Colic lymph node (tissue), 1 donor: Measurements from ENCODE around the gene HDGFL2.

- PRO-cap, result no peak
These were observed 2.6 kb upstream of the EEF2 start for GRCh38 chr19:3987727-3988370.

- PRO-cap, result no peak
These were observed 4.6 kb downstream of the PIAS4 start for GRCh38 chr19:4012032-4012738.

- PRO-cap, result no peak
These were observed 12.9 kb downstream of the PIAS4 start for GRCh38 chr19:4020408-4020778.

DNA sequence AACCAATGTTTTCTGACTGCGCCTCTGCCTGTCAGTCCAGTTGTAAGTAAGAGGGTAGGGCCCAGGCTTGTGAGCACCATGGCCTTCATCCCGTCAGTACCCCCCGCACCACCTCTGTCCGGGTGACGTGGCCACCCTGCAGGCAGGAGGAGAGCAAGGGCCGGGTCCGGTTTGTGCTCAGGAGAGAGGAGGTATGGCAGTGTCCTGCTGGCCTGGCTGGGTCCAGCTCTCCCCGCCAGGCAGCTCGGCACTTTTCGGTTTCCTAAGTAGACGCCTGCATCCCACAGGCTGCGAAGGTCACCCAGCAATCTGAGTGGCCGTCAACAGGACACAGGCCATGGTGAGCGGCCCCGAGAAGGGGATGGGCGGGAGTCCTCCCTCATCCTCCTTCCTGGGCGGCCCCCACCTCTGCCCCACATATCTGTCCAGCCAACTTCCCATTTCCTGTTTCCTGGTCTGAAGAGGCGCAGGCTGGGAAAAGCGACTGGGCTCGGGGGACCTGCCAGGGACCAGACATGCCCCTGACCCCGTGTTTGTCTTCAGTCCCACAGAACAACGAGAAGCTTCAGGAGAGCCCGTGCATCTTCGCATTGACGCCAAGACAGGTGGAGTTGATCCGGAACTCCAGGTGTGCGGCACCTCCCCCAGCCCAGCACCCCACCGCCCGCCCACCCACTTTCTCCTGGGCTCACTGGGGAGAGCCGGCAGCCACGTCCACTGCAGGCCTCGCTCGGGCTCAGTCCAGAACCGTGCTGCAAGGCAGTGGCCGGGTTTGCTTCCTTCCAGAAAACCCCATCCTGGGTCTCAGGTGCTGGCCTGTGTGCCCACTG, 16.2 kb downstream of the PIAS4 start:
- PRO-cap, result no peak

- PRO-cap, result no peak
These were observed 27.8 kb downstream of the PIAS4 start for GRCh38 chr19:4034909-4036173.

DNA sequence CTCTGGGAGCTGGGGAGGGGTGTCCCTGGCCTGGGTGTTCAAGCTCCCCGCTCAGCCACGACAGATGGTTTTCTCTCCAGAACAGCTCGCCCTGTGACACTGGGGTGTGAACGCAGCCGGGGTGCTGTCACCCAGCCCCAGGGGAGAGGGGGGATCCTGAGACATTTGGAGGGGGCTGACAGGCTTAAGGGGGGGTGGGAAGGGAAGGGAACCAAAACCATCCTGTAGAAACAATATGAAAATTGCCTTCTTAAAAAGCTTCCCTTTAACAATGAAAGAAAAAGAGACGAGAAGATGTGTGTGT, 21.4 kb downstream of the ZBTB7A start:
- PRO-cap, result no peak

DNA sequence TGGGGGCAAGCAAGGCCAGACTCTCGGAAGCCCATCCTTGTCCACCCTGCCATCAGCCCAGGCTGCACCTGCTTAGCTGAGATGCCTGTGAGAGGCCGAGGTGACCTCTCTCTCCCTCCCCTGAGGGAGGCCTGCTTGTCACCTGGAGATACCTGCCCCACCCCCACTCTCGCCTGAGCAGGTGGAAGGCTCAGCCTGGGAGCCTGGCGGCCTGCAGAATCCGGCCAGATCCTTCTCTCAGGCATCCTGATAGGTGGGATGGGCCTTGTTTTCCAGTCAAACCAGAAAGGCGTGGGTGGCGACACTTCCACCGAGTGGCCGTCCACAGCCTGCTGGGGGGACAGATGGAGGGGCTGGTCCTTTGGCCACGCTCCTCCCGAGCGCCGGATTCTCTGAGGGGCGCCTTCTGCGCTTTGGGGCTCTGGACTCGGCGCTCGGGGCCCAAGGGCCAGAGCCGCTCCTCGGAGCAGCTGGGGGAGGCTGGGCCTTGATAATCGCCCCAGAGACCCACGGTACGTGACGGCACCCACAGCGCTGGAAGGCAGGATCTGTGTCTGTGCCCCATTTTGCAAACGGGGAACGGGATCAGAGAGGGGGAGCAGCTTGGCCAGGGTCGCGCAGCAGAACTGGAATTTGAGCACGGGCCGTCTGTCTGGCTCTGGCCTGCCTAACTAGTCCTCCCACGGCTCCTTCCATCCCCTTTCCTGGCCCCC, 4.6 kb downstream of the ZBTB7A start:
- PRO-cap, result unidirectional peak, plus-strand start at position 34 of the sequence

- PRO-cap, result no peak
These were observed 28.4 kb upstream of the ZBTB7A start for GRCh38 chr19:4095009-4095674.

GRCh38 chr19:4096073-4096442, 27.9 kb downstream of the MAP2K2 start:
- PRO-cap, result no peak

GRCh38 chr19:4110320-4110968, 13.5 kb downstream of the MAP2K2 start:
- PRO-cap, result no peak

DNA sequence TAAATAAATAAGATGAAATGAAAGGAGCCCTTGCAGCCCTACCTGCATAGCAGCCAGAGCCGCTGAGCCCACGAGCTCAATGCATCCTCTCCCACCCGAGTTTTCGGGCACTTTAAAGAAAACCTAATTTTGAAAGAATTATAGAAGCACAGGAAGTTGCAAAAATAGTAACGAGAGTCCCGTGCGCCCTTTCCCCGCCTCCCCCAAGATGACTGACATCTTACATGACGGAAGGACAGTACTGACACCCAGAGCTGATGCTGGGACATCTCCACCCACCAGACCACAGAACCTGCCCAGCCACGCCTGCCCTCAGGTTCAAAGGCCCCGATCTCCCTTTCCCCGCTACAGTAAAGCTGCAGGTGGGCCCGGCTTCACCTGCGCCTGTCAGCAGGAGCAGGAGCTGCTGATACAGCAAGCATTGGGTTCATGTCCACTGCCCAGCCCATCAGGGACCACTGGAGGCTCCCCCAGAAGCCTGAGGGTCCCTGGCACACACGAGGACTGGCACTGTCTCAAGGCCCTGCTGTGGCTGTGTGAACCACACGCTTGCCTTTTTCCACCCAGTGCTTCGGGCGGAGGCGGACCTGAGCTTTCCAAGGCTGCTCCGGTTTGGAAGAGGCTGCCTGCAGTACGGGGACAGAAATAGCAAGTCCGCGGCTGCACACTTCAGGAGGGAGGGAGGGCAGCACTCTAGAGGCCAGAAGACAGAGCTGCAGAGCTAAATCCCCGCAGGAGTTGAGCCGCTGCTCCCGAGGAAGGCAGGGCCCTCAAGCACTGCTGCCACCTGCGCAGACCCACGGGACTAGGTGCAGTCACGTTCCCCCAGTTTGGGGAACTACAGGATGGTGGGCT, 8.7 kb downstream of the MAP2K2 start:
- PRO-cap, result bidirectional peak, plus-strand start at position 288 of the sequence, minus-strand start at position 114 of the sequence

DNA sequence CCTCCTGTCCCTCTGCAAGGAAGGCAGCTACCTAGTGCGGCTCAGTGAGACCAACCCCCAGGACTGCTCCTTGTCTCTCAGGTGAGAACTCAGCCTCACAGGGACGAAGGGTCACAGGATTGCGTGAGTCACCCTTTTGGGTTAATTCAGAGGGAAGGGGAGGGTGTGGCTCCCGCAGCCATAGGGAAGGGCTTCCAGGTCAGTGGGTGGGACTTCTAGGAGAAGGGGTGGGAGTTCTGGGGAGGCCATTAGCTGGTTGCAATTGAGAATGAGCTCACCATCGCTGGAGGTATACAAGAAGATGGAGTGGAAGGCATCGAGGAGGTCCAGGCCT, 9.2 kb downstream of the SHD start:
- PRO-cap, result no peak

- PRO-cap, result no peak
These were observed 10.3 kb downstream of the SH3GL1 start for GRCh38 chr19:4389983-4390441.

DNA sequence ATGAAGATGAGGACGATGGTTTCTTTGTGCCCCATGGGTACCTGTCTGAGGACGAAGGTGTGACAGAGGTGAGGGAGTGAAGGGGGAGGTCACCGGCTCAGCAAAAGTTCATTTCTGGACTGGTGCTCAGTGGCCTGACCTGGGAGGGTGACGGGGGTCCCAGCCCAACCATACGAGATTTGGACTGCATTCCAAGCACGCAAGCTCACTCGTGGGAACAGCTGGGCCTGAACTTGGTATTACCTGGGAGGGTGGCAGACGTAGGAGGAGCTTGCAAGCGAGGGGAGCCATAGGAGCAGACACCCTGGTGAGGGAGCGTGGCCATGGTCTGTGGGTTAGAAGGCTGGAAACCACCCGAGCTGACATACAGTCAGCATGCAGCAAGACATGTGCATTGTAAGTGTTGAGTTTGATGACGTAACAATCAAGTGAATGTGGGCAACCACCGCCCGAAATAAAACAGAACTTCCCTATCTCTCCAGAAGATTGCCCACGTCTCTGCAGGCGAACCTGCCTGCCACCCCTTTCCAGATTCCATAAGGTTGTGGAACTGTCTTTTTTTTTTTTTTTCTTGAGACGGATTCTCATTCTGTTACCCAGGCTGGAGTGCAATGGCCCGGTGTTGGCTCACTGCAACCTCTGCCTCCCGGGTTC, 26.9 kb downstream of the UBXN6 start:
- PRO-cap, result no peak

DNA sequence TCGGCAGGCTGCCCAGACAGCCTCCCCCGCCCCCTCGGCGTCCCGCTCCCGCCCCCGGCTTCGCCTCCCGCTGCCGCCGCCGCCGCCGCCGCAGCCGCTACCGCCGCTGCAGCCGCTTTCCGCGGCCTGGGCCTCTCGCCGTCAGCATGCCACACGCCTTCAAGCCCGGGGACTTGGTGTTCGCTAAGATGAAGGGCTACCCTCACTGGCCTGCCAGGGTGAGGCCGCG, at the start of gene HDGFL2:
Gene HDGFL2 (plus strand): TSS at position 93 of the 229 bp plus-strand sequence.
- PRO-cap, result unidirectional peak, plus-strand start at position 40 of the sequence; unidirectional peak, plus-strand start at position 63 of the sequence

GRCh38 chr19:4502343-4502836, 15.9 kb downstream of the PLIN4 start:
- PRO-cap, result no peak

GRCh38 chr19:4640592-4641581, 1.6 kb downstream of the TNFAIP8L1 start:
- PRO-cap, result no peak

- PRO-cap, result no peak
These were observed 26.5 kb downstream of the DPP9 start for GRCh38 chr19:4697104-4697661.

GRCh38 chr19:4715461-4716327, 7.9 kb downstream of the DPP9 start:
- PRO-cap, result no peak

GRCh38 chr19:4860952-4861767, 6.3 kb downstream of the PLIN3 start:
- PRO-cap, result no peak